Tibial artery (tissue), 1 donor: ENCODE results near the gene RHOV.

GRCh38 chr15:35158691-35159467 is 73.8 kb upstream of the NANOGP8 start:
- PRO-cap = no peak

GRCh38 chr15:35696654-35697184 is 150.8 kb upstream of the DPH6 start:
- PRO-cap = no peak

DNA sequence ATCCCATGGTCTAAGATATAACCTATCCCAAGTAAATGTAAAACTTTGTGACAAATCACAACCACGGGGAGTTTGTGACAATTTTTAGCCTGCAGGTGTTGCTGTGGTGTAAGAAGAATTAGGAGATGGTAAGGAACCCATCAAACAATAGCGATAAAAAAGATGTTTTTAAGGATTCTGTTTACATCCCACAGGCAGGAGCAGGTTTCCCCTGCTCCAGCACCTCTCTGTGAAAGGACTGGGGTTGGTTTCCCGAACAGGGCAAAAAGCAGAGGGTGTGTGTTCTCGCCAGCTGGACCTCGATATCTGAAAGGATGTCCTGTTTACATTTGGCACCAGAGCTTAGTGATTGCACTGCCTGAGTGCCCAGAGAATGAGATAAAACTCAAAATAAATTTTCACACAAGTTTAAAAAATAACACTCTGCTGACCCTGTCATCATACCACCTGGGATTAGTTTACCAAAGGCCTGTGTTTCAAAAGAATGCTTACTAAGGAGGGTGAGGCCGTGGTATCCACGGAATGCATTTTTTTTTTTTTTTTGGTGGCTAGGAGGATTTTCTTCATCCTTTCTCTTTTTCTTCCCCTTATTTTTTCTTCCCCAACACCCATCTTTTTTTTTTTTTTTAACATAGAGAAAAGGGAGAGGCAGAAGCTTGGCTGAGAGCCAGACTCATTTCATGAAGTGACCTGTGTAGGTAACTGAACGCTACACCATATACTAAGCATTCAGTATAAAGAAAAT is 151.8 kb upstream of the DPH6 start:
- PRO-cap = no peak

DNA sequence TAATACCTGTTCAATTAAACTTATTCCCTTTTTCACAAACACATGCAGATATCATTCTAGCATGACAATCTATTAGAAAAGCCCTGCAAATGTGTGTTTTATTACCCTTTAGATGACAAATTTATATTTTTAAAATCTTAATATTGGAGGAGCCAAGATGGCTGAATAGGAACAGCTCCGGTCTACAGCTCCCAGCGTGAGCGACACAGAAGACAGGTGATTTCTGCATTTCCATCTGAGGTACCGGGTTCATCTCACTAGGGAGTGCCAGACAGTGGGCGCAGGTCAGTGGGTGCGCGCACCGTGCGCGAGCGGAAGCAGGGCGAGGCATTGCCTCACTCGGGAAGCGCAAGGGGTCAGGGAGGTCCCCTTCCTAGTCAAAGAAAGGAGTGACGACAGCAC is 384.2 kb upstream of the CDIN1 start:
- PRO-cap = no peak

DNA sequence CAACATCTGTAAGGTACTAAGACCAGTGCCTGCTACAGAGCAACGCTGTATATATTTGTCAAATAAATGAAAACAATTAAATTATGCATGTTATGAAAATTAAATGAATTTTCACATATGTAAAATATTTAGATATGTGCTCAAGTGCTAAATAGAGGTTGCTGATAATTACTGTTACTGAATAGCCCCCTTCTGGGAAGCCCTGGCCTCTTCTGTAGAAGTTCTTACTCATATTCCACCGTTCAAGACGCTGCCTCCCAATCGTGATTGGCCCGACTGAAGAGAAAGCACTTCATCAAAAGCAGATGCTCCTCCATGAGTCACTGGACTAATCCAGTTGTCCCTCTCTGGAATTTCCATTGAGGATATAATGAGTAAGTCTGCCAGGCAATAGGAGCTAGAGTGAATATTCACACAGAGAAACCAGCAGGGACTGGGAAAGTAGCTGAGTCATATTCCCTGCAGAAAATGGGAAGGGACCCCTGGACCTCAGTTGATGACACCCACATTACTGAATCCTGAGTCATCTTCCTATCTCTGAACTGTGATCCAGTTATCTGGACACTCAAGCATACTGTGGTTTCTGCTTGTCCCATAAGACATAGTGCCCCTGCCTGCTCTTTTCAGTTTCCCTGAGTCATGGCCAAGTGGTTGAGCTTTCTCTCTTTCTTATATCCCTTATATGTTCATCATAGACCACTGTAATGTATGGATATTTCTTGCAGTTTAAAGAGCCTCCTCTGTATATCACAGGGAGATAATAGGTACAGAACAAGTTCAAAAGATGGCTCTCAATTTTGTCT is 151.3 kb upstream of the CDIN1 start:
- PRO-cap = no peak

GRCh38 chr15:36809113-36809805 is 229.8 kb downstream of the CDIN1 start:
- PRO-cap = no peak

GRCh38 chr15:36914943-36915241 is 185.5 kb downstream of the MEIS2 start:
- PRO-cap = no peak

DNA sequence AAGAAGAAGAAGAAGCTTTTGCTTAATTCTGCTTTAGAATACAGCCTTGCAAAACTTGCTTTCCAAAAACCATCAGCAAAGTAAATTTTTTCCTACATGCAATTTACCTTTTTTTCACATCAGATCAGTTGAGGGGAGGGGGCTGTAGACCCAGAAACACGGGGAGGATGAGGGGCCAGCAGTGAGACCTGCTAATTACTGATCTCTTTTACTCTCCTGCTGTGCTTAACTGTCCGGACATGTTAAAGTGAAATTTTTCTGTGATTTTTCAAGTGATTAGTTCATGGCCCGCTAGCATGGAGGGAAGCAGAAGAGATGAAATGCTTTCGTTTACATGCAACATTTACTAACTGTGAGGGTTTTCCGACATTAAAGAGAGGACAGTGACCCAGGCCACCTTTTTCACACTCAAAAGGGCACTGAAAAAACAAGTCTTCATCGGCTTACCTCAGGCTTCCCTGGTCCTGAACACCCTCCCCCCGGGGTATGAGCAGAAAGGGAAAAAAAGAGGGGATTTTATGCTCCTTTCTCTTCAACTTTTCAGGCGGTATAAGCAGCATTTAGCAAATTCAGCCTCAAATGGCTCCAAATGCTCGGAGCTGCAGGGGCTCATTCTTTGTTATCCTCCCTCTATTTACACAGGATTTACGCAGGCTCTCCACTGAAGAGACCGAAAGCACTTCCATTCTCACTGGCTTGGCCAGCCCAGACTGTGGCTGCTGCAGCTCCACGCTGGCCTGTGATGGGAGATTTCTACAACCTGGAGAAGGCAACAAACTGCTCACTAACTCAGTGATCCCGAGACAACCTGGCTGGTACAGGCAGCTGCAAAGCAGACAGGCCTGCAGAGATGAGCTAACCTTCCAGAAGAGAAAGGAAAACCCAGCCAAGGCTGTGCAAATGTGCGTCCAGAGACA is 54.6 kb downstream of the MEIS2 start:
- PRO-cap = no peak

- PRO-cap = no peak
Observed at GRCh38 chr15:37056303-37056923, 43.9 kb downstream of the MEIS2 start.

- PRO-cap = no peak
Observed at GRCh38 chr15:37102790-37103103, 2.4 kb upstream of the MEIS2 start.

GRCh38 chr15:38065710-38066020 is 131.2 kb downstream of the TMCO5A start:
- PRO-cap = no peak

DNA sequence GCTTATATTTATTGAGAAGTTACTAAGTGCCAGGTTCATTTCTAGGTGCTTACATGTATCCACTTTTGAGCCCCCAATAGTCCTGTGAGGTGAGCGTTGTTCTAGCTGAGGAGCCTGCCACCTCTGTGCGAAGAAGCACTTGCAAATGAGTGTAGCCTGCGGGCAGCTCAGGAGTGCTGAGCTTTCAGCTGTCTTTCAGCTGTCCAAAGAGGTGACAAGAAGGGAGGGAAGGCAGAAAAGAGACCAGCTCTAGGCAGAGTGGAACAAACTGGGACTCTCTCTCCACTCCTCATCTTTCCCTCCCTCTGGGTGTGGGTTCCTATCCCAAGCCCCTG is 6.6 kb upstream of the SRP14 start:
- PRO-cap = no peak

DNA sequence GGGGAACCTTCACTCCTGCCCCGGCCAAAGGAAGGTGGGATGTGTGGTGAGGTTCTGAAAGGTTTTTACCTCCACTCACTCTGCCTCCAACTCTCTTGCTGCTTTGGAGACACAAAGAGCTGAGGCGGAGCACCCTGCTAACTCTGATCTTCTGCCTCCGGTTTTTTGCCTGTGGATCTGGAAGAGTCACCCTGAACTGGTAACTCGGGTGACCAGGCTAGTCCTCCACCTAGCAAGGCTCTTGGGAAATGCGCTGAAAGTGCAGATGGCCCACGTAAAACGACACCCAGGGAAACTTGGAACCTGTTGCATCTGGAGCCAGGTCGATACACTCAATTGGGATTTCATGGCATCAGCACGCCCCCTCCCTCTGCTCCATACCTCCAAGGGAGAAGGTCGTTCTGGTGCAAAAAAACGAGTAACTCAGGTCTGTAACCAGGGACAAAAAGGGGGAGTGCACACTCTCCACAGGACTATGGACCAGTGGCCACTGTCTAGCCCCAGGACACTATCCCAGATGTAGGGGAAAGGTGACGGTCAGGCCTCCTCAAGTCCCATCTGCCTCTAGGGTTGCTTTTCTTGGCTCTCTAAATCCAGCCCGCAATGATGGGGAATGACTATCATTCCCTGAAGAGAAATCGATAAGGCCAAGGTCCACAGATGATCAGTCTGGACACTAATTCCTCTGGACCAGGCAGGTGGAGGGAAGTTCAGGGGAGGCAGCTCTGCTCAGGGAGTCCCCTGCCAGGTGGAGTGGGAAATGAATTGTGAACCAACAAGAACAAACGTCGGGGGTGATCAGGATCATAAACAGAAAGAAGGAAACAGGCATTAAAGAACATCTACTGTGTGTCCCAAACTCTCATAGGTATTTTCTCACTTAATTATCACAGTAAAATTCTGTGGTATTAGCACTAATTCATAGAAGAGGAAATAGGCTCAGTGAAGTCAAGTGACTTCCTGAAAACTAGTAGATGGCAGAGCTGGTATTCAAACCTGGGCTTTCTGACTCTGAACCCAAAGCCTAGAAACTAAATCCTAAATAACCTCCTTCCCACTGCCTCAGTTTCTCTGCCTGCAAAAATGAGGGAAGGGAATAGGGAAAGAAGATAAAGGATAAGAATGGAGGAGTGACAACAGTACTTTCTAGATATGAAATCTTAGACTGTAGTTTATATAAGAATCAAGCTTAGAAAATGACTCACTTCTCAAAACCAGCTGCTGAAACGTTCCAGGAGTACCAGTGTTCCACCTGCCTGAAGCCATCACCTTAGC is 7.8 kb downstream of the BMF start:
- PRO-cap = no peak

DNA sequence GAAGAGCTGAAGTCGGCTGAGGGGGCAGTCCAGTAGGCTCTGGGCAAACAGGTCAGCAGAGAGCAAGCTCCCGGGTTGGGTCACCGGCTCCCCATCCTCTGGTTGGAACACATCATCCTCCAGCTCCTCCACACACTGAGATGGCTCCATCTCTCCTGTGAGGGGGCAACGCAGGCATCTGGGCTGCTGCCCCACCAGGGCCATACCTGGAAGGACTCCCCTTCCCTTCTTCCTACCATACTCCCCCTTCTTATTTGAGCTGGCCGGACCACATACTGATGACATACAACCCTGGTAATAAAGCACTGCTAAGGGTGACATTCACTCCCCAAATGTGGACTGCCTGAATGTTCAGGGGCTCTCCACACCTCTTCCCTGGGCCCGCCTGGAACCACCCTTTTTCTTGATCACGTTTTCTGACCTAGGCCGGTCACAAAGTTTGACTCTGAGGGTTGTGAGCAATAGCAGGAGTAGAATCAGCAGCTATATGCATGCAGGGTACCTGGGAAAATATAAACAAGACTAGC is 2.7 kb downstream of the BMF start:
- PRO-cap = no peak

DNA sequence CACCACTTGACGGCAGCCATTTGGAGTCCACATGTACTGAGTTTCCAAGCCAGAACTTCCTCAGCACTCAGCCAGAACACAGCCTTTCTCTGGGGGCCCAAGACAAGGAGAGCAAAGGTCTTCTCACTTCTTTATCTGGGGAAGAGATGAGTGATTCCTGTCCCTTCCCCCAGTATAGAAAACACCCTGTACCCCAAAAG is 12.7 kb downstream of the PAK6 start:
- PRO-cap = no peak

DNA sequence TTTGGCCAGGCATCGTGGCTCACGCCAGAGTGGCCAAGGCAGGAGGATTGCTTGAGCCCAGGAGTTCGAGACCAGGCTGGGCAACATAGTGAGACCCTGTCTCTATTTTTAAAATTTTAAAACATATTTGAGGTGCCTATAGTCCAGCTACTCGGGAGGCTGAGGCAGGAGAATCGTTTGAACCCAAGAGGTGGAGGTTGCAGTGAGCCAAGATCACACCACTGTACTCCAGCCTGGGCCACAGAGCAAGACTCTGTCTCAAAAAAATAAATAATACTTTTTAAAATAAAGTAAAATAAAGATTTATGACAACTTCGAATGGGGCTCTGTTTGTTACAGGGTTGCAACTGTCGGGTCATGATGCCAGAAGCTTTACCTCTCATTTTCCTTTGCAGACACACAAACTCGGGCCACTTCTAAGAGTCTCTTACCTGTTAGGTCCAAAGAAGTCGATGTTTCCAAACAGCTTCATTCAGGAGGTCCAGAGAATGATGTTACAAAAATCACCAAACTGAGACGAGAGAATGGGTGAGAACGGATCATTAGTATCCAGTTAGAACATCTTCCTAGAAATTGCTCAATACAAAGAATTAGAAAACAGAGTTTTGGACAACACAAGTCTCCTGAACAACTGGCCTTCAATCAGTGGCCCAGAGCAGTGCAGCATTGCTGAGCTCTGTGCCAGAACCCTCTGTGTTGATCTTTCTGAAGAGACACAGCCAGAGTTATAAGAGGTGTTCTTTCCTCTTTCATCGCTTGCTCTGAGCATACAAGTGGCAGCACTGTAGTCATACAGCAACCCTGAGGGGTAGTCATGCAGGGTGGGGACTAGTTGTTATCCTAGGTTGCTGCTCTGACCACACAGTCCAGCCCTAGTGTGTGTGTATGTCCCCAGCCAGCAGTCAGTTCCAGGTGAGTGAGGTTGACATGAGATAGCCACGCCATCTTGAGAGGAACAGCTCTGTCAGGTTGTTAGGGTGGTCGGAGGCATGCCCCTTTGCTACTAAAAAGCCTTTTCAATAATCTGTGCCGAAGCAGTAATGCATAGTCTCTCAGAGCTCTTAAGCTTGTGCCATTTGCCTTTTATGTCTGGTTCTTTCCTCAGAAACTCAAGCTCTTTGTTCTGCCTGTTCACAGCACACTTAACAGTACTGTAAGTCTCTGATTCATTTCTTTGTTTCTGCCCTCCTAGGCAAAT is 3.8 kb downstream of the KNSTRN start:
- PRO-cap = no peak

DNA sequence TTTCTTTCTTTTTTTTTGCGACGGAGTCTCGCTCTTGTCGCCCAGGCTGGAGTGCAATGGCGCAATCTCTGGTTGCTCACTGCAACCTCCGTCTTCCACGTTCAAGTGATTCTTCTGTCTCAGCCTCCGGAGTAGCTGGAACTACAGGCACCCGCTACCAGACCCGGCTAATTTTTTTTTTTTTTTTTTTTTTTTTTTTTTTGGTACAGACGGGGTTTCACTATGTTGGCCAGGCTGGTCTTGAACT is 1.2 kb downstream of the SPINT1 start:
- PRO-cap = no peak

GRCh38 chr15:40873563-40874529 is at the start of gene RHOV:
TSS of gene RHOV (minus strand) at chr15:40874234.
- PRO-cap = unidirectional peak, minus-strand start at chr15:40874222

DNA sequence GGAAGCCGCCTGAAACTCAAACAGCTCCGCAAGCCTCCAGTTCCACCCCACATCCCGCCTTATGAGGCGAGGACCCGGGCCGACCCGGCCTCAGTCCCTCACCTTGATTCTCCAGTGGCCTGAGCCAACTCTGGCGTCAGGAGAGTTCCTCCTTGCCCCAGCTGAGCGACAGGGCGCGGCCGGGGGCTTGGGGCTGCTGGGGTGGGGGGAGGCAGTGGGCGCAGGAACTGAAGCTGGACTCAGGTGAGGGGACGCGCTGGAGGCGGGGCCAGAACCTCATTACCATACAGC is 971 bp upstream of the DLL4 start:
- PRO-cap = no peak

DNA sequence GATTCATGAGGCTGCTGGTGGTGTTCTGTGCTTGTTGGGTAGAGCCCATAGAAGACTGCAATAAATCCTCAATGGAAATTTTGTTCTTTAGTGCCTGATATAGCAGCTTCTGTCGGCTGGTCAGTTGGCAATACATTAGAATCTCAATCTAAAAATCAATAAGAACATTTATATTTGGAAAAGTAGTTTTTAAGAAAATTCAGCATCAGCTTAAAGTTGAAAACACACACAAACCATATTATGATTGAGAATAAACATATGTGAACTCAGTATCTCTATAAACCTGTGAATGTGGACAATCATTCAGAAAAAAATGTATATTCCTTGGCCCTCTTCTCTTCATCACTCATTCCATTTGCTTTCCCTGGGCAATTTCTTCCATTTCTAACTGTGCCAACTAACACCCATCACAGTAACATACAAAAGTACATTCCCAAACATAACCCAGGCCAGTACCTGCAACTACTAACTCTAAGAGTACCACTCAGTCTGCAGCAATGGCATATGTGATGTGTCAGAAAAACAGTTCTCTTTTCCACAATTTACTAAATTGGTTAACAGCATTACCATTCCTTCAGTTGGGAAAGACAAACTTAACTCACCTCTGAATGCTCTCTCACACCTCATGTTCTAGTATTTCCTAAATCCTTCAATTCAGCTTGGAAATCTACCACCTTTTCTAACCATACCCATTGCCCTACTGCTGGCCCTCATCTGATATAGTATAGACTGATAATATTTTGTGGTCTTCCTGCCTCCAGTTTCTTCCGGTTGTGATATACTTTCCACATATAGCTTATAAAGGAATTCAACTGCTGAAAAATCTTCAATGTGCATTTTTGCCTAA is 65.9 kb downstream of the INO80 start:
- PRO-cap = no peak